Adrenal gland (tissue), 7 donors: ENCODE measurements around a stretch of chr1.

- PRO-cap, 3 experiments, result no peak in any of the 3 experiments
- RAMPAGE, long total RNA, 4 experiments, result no peak in any of the 4 experiments
- RRBS, result no CpG with 5 or more reads among the region's 15 CpGs
Observed at GRCh38 chr1:9327969-9328586, 35.4 kb downstream of the SPSB1 start.

DNA sequence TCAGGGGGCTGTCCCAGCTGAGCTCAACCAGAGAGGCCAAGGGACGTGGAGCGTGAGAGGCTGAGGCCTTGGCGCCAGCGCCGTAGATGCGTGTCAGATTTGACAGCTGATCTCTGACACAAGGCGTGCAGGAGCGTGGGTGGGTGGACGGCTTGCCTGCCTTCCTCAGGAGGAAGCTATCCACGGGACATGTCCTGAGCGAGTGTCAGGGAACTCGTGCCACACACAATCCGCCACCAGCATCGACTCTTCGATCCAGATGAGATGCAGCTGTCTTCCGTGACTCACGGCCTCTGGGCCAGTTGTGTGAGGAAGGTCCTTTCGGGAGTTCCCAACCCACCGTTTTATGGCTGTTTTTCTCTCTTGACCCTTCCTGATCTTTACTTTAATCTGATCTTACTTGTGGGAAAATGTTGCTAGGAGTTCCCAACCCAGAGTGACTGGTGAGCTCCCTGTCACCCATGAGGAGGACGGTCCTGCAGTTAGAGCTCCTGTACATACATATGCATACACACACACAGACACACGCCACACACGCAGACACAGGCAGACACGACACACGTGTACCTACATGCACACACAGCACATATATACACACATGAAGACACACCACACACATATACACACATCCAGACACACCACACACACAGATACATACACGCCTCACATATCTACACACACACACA is 56.9 kb downstream of the SPSB1 start:
- PRO-cap, 3 experiments, result no peak in any of the 3 experiments
- RAMPAGE, long total RNA, 4 experiments, result no peak in any of the 4 experiments
- RRBS, result no CpG with 5 or more reads among the region's 25 CpGs

DNA sequence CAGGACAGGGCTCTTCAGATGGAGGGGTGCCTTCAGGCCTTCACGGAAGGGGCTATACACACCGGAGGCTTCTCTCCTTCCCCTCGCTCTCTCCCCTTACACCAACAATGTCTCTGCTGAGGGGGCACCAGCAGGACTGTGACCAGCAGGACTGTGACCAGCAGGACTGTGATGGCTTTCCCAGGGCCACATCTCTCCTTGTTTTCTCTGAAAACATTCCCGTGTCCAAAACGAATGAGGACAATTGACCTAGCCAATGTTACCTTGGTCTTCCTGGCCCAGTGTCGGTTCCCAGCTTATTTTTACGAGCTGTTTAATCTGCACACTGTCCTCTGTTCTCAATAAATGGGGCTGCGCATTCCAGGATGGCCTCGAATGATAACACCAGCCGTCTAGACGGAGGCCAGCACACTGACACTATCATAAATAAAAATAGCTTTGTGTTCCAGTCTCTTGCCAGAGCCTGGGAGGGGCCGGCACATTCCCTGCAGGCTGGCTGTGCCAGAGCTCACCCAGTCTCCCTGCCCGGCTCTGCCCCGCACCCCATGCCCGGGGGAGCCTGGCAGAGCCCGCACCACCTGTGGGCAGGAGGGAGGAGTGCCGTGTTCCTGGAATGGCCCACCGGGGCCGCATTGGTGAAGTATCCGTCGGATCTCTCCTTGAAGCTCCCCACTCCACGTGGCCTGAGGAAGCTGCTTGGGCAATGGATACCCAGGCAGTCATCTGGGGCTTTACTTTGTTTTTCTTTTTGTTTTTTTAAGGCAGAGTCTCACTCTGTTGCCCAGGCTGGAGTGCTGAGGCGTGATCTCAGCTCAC is 92.0 kb downstream of the SPSB1 start:
- PRO-cap, 3 experiments, result peak in 1 of 3 experiments; most common plus-strand start position 481 of the sequence (in 1); most common minus-strand start position 347 of the sequence (in 1)
- RAMPAGE, long total RNA, 4 experiments, result no peak in any of the 4 experiments
- RRBS, result 61% methylated on average over 6 of the region's 23 CpGs

- PRO-cap, 3 experiments, result no peak in any of the 3 experiments
- RAMPAGE, long total RNA, 4 experiments, result no peak in any of the 4 experiments
- RRBS, result no CpG with 5 or more reads among the region's 7 CpGs
Observed at GRCh38 chr1:9406033-9406492, 113.4 kb downstream of the SPSB1 start.

DNA sequence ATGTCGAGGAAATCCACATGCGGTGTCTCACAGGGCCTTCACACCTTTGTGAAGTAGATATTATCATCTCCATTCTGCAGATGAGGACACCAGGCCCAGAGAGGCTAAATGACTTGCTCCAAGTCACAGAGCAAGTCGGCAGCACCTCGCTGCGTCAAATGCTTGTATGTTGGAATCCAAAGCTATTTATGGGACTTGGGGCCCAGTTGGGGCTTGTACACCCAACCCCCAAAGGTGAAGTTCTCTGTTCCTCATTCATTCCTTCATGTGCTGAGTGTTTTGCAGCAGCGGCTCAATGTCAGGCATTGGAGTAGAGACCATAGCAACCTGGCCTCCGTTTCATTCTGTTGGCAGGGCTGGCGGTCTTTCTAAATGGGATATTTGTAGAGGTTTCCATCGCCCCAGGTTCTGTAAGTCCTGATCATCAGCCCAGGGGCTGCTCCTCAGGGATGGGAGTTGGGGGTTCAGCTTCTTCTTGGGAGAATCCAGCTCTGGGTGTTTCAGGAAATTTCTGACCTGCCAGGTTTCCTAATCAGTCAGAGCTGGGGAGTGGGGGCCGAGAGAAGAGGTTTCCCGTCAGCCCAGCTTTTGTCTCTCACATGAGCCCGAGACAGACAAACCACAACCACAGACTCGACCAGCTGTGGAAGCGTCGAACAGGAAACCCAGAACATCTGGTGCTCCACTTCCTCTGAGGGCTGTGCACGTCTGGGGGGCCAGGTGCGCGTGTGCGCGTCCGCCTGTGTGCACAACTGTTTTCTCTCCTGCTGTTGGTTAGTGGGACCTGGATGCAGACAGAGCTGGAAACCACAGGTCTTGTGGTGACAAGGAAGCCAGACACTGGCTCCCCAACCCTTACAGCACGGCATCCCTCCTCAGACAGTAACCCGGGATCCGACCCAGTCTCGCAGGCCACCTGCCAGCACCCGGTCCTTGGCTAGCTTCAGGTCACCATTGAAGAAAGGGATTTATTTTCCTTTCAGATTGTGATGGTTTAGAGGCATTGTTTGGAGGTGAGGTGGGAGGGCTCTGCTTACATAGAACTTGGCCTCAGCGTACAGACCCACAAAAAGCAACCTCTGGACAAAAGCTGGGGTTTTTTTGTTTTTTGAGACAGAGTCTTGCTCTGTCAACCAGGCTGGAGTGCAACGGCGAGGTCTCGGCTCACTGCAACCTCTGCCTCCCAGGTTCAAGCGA is 113.0 kb upstream of the SLC25A33 start:
- PRO-cap, 3 experiments, result no peak in any of the 3 experiments
- RAMPAGE, long total RNA, 4 experiments, result no peak in any of the 4 experiments
- RRBS, result 79% methylated on average over 4 of the region's 31 CpGs

GRCh38 chr1:9440658-9440966 is 98.7 kb upstream of the SLC25A33 start:
- PRO-cap, 3 experiments, result no peak in any of the 3 experiments
- RAMPAGE, long total RNA, 4 experiments, result no peak in any of the 4 experiments
- RRBS, result no CpG with 5 or more reads among the region's 2 CpGs

GRCh38 chr1:9443979-9444442 is 95.3 kb upstream of the SLC25A33 start:
- PRO-cap, 3 experiments, result no peak in any of the 3 experiments
- RAMPAGE, long total RNA, 4 experiments, result no peak in any of the 4 experiments
- RRBS, result no CpG with 5 or more reads among the region's 13 CpGs

DNA sequence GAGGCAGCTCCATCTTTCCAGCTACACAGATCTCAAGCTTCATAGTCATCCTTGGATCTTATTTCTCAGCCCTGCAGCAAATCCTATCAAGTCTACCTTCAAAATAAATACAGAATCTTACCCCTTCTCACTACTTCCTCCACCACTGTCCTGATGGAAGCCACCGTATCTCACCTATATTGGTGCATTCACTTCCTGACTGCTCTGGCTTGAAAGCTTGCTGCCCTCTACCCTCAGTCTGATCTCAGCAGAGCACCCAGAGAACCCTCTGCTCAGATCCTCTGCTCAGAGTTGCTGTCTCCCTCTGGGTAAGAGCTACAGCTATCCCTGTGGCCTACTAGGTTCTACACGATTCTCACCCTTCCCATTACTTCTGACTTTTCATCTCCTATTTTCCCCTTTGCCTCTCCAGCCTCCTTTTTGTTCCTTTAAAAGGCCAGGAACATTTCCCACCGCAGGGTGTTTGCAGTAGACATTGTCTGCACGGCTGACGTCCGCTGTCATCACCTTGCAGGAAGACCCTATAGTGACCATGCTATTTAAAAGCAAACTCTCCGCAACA is 19.4 kb downstream of the SLC25A33 start:
- PRO-cap, 3 experiments, result no peak in any of the 3 experiments
- RAMPAGE, long total RNA, 4 experiments, result no peak in any of the 4 experiments
- RRBS, result no CpG with 5 or more reads among the region's 7 CpGs

- PRO-cap, 3 experiments, result no peak in any of the 3 experiments
- RAMPAGE, long total RNA, 4 experiments, result no peak in any of the 4 experiments
- RRBS, result 1% methylated on average over 10 of the region's 30 CpGs
Observed at GRCh38 chr1:9589360-9589939, 739 bp downstream of the TMEM201 start.

- PRO-cap, 3 experiments, result no peak in any of the 3 experiments
- RAMPAGE, long total RNA, 4 experiments, result no peak in any of the 4 experiments
- RRBS, result 95% methylated on average over 6 of the region's 27 CpGs
Observed at GRCh38 chr1:9731127-9731505, 79.6 kb downstream of the PIK3CD start.

DNA sequence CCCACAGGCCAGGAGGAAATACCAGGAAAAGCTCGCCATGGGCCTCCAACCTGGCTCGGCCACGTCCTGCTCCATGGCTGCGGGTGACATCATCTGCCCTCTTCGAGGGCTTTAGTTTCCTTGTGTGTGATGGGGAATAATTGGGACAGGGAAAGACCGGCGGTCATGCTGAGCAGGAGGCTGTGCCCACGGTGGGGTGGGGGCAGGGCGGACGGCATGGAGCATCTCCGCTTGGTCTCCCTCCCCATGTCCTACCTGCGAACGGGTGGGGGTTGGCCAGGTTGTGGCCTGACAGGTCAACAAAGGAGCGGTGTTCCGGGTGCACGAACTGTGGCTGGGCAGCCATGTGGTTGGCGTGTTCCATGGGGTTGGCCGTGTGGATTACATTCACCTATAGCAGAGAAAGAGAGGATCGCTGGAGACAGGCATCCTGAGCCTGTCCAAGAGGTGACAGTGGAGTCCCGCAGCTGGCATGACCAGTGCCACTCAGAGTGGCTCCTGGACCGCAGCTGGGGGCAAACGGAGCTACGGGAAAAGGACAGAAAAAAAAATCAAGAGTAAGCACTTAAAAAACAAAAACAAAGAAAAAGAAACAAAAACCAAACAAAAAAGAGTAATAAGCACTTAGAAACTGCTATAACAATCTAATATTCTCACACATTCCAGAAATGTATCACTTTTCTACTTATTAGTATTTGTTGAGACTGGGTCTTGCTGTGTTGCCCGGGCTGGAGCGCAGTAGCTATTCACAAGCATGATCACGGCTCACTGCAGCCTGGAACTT is 80.2 kb downstream of the PIK3CD start:
- PRO-cap, 3 experiments, result no peak in any of the 3 experiments
- RAMPAGE, long total RNA, 4 experiments, result start-site peak on the minus strand in 1 of 4 experiments, centred at position 349 of the sequence, 36 reads per replicate
- RRBS, result no CpG with 5 or more reads among the region's 26 CpGs

DNA sequence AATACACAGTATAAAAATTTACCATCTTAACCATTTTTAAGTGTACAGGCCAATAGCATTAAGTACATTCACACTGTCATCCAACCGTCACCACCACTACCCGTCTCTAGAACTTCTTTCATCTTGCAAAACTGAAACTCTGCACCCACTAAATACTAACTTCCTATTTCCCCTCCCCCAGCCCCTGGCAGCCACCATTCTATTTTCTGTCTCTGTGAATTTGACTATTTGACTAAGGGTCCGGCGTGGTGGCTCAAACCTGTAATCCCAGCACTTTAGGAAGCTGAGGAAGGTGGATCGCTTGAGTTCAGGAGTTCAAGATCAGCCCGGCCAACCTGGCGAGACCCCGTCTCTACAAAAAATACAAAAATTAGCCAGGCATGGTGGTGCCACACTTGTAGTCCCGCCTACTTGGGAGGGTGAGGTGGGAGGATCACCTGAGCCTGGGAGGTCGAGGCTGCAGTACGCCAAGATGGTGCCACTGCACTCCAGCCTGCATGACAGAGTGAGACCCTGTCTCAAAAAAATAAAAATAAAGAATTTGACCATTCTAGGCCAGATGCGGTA is 35.9 kb downstream of the CLSTN1 start:
- PRO-cap, 3 experiments, result no peak in any of the 3 experiments
- RAMPAGE, long total RNA, 4 experiments, result no peak in any of the 4 experiments
- RRBS, result no CpG with 5 or more reads among the region's 12 CpGs

- PRO-cap, 3 experiments, result peak in 3 of 3 experiments; most common plus-strand start chr1:9823041 (in 2)
- RAMPAGE, long total RNA, 4 experiments, result no peak in any of the 4 experiments
- RRBS, result 1% methylated on average over 40 of the region's 97 CpGs
Observed at GRCh38 chr1:9822643-9823795, 746 bp downstream of the CLSTN1 start.

GRCh38 chr1:9874882-9875437 is 35.1 kb downstream of the CTNNBIP1 start:
- PRO-cap, 3 experiments, result no peak in any of the 3 experiments
- RAMPAGE, long total RNA, 4 experiments, result no peak in any of the 4 experiments
- RRBS, result 4% methylated on average over 8 of the region's 16 CpGs

DNA sequence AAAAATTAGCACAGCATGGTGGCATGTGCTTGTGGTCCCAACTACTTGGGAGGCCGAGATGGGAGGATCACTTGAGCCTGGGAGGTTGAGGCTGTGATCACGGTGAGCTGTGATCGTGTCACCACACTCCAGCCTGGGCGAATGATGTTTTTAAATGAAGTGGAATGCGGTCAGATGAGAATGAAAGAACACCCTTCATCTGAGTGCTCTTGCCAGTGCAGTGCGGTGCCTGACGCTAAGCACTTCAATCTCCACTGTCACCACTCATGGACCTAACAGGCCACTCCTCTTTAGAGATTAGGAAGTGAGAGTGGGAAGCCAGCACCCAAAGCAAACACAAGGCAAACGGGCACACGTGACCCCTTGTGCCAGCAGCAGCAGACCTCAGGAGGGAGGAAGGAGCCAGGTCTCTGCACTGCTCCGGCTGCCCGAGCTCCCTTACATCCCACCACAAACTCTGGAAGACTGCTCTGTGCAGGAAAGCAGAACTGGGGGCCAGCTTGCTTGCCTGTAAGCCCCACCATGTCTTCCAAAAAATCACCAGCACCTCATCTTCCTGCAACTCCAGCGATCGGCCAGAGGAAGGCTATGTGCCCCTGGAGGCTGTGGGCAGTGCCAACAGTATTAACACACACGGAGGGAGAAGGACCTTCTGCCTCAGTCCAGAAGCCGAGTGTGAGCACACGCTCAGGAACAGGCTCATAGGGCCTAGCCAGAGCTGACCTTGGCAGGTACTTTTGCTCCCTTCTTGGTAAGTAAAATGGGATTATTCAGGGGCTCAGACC is 9.6 kb downstream of the CTNNBIP1 start:
- PRO-cap, 3 experiments, result peak in 3 of 3 experiments; most common plus-strand start position 374 of the sequence (in 2); most common minus-strand start position 141 of the sequence (in 1)
- RAMPAGE, long total RNA, 4 experiments, result no peak in any of the 4 experiments
- RRBS, result no CpG with 5 or more reads among the region's 16 CpGs

- PRO-cap, 3 experiments, result no peak in any of the 3 experiments
- RAMPAGE, long total RNA, 4 experiments, result no peak in any of the 4 experiments
- RRBS, result under 1% methylated on average over 6 of the region's 31 CpGs
Observed at GRCh38 chr1:9908743-9909863, 966 bp downstream of the CTNNBIP1 start.

DNA sequence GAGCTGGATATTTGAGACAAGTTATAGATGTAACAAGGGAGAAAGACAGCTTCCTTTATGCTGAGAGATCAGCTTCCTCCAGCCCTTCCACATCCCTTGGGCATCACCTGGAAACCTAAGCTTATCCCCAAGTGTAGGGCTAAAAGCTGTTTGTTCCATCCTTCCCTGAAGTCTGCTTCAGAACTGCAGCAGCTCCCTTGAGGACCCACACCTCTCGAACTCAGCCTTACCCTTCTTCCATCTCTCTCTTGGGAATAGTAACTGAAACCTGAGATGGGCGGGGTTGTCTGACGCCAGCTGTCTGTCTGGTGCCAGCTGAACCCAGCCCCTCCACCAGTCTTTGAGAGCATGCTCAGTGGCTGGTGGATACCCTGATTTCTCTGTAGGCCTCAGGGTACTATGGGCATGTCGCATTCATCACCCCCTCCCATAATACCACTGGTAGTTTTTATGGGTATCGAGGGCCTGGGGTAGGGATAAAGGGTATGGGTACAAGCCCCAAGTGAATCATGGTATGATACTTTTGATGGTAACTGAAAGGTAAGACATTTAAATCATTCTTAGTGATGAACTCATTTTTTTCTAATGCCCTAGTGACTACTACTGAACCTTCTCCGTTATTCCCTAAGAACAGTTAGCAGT is 17.9 kb downstream of the NMNAT1 start:
- PRO-cap, 3 experiments, result no peak in any of the 3 experiments
- RAMPAGE, long total RNA, 4 experiments, result no peak in any of the 4 experiments
- RRBS, result no CpG with 5 or more reads among the region's 6 CpGs

DNA sequence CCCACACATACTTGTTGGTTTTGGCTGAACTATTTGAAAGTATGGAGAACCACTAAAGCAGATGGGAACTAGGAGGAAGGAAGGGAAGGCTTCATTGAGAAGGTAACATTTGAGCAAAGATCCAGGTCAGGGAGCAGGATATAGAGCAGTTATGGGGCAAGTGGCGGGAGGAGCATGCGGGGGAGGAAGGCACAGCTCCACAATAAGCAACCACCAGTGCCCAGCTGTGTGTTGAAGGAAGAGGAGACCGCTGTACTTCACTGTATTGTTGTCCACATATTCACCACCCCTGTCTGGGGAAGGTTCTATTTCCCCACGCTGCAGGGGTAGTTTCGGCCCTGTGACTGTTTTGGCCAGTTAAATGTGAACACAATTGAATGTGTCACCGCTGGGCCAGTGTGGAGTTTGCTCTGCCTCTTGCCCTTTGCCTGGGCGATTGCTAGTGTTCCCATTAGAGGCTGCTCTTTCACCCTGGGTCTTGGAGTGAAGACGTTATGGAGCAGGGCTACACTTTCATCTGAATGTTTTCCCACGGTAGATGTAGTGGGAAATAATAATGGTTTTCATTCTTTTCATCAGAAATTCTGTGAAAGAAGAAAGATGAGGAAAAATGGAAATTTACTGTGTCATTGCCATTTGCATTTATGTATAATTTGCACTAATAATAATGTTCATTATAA is 32.6 kb downstream of the UBE4B start:
- PRO-cap, 3 experiments, result no peak in any of the 3 experiments
- RAMPAGE, long total RNA, 4 experiments, result no peak in any of the 4 experiments
- RRBS, result no CpG with 5 or more reads among the region's 9 CpGs

DNA sequence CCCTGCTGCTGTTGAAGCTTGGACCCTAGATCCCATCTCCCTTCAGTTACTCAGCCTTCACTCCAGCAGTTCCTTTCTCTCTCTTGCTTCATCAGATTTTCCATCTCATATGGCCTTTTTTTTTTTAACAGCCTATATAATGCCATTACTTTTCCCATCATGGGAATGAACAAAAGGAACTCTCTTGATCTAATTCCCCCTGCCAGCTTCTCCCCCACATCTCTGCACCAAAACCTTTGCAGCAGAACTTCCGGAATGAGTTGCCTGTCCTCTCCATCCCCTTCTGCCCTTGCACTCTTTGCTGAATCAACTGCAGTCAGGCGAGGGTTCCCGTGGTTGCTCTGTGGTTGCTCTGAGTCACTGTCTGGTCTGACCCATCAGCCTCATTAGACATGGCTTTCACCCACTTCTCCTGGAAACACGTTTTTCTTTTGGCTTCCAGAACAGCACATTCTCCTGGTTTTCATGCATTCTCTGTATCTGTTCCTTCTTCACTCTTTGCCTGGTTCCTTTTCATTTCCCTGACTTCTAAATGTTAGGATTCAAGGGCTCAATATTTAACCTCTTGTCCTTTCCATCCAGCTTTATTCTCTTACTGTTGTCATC is 41.6 kb downstream of the UBE4B start:
- PRO-cap, 3 experiments, result peak in 1 of 3 experiments; most common plus-strand start position 332 of the sequence (in 1); most common minus-strand start position 285 of the sequence (in 1)
- RAMPAGE, long total RNA, 4 experiments, result no peak in any of the 4 experiments
- RRBS, result no CpG with 5 or more reads among the region's 4 CpGs

DNA sequence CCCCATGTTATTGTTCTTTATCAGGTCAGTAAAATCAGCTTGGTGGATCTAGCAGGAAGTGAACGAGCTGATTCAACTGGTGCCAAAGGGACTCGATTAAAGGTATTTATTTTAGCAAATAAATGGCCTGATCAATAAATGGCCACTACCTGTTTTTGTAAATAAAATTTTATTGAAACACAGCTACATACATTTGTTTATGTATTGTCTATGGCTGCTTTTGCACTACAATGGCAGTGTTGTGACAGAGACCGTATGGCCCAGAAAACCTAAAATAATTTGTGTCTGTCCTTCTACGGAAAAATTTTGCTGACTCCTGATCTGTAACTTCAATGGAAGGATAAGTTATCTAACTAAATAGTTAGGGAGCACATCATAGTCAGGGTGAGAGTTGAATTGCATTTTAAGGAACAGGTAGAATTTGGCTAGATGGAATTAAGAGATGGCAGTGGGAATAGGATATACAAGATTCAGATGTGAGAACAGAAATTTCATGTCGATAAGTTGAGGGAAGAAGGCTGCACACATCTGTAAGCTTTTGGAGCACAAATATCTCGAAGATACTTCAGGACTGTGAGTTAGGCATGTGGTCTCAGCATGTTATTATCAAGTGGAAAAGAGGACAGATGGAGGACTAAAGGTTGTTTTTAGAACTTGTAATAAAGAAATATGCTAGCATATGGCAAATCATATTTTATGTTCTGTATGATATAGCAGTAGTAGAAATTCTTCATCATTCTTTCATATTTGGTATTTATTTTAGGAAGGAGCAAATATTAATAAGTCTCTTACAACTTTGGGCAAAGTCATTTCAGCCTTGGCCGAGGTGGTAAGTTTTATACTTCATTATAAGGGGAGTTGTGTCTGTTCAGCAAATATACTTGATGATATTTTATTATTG is 61.4 kb downstream of the KIF1B start:
- PRO-cap, 3 experiments, result no peak in any of the 3 experiments
- RAMPAGE, long total RNA, 4 experiments, result no peak in any of the 4 experiments
- RRBS, result no CpG with 5 or more reads among the region's 7 CpGs